ENCODE results near the gene MTFMT.

GRCh38 chr15:65028757-65029803 lies at the start of gene MTFMT:
TSS of gene MTFMT (minus strand) at chr15:65029639.
- RRBS: 1% methylated on average over 10 of the region's 76 CpGs

DNA sequence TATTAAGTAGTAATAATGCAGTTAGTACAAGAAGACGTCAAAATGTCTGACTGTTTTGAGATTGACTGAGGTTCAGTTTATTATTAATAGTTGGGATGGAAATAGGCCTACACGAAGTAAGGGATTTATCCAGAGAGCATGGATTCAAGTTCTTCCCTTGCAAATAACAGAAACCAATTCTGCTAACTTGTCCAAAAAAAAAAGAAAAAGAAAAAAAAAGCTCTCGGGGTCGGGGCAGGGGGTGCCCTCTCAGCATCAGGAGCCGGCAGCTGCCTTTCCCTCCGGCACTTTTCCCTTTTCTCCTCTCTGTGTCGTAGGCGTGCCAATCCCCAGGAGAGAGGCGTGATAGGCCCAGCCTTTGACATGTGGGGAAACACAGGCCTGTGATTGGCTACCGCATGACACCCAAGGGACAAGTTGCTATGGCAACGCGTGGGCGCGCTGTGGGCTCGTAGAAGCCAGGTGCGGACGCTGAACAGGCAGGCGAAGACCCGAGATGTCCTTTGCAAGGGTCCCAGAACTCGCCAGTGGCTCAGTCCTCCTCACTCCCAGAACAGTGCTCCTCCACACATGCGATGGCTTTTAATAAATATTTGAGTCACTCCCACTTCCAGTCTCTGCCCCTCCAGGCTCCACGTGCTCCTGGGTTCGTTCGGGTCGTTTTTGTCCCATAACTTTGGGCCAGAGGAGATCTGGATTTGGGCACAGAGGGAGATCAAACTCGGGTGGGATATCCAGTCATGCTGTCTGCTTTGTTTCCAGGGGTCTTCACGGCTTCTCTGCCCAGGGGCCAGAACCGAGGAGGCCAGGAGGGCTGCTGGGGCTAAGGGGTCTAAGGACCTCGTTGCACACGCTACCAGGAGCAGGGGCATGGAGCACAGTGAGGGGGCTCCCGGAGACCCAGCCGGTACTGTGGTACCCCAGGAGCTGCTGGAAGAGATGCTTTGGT lies 4.2 kb downstream of the SLC51B start:
- RRBS: no CpG with 5 or more reads among the region's 32 CpGs

DNA sequence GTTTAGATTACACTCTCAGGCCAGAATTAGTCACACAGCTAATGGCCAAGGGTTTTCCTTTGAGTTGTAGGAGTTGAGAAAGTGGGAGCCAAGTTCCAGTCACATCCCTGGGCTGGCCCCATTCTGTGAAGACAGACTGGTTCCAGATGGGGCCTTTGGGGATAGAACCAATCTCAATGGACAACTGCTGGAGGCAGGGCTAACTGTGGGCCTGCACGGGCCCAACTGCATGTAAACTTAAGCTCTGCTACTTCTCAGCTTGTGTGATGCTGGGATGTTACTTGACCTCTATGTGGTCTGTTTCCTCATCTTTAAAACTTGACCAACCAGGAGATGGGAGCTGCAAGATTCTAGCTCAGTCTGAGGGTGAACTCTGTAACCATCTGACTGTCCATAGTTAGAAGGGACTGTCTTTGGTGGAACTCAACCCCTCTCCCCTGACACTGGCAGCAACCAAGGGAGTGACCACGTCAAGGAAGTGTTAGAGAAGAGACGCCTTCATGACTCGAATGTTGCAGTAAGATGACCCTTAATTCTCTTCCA lies 1.6 kb upstream of the RASL12 start:
- RRBS: no CpG with 5 or more reads among the region's 4 CpGs

- RRBS: no CpG with 5 or more reads among the region's 10 CpGs
Measured at GRCh38 chr15:65082235-65083071, 5.9 kb downstream of the KBTBD13 start.

- RRBS: no CpG with 5 or more reads among the region's 10 CpGs
Measured at GRCh38 chr15:65085232-65085929, 8.8 kb downstream of the KBTBD13 start.

DNA sequence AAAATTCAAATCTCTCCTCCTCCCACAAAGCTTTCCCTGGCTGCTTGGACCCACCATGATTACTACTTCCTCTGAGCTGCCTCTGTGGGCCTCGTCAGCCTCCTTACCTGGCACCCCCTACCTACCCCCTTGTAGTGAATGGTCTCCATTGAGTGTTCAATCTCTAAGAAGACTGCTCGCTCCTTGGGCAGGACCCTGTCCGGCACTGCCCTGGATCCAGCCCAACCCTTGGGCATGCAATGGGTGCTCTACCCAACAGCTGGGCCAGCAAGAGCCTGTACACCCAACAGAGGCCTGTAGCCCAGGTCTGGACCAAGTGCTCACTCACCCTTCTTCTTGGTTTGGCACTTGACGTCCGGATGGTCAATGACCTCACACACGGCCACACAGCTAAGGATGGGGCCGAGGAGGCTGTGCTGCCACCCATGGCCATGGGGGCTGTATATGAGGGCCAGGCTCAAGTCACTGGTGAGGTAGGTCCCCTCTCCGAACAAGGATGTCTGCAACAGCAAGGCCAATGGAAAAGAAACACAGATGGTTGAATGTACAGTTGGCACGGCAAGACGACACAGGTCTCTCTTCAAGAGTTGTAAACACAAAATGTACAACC lies 23.8 kb downstream of the PARP16 start:
- RRBS: no CpG with 5 or more reads among the region's 10 CpGs

DNA sequence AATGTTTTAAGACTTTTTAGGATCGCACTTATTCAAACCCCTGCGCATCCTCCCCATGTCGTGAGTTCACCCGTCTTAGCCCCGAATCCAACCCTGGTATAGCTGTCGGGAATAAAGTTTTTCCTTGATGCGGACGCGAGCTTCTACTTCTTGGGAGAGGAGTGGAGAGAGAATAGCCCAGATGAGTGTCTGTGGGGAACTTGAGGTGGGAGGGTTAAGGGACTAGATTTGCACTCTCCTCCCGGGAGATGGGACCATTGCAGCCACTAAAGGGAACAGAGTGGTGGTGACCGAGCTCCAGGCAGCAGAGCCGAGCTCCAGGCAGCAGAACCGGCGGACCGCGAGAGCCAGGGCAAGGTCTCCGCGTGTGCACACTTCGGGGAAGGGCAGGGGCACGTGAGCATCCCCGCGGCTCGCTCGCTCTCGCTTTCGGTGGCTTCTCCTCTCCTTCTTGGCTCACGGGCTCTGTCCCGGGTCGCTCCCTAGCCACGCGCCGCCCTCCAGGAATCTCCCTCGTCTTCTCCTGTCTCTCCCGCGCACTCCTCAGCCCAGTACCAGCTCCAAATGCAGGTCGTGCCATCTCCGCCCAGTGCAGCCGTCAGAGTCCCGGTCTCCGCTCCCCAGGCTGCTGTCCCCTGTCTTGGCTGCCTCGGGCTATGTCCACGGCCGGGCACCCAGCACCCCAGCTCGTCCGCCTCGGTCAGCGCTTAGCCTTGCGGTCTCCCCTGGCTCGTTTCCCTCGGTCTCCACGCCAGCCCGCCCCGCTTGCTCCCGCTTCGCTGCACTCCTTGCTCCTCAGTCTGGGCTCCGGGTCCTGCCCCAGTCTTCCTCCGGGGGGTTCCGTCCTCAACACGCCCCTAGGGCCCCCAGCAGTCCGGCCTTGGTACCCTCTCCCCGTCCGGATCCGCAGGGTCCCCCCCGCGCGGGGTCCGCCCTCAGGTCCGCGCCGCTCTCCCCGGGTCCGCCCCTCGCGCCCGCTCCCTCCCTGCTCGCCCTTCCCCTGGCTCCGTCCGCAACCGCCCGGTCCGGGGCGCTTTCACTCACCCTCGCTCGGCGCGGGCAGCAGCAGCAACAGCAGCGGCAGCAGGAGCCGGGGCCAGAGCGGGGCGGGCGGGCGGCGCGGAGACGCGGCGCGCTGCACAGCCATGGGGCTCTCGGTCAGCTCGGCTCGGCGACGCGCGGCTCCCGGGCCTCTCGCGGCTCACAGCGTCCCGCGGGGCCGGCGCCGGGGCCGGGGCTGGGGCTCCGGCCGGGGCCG lies 731 bp downstream of the IGDCC3 start:
- RRBS: 35% methylated on average over 52 of the region's 118 CpGs

DNA sequence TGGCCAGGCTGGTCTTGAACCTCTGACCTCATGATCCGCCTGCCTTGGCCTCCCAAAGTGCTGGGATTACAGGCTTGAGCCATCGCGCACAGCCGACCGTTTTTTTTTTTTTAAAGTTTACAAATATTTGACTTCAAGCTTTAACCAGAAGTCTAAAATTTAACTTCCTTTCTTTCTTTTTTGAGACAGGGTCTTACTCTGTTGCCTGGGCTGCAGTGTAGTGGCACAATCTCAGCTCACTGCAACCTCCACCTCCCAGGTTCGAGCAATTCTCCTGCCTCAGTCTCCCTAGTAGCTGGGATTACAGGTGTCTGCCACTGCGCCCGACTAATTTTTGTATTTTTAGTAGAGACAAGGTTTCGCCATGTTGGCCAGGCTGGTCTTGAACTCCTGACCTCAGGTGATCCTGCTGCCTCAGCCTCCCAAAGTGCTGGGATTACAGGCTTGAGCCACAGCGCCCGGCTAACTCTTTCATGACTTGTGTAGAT lies 39.1 kb upstream of the IGDCC4 start:
- RRBS: no CpG with 5 or more reads among the region's 11 CpGs

- RRBS: 3% methylated on average over 5 of the region's 20 CpGs
Measured at GRCh38 chr15:65530953-65531514, 771 bp downstream of the HACD3 start.

- RRBS: no CpG with 5 or more reads among the region's 4 CpGs
Measured at GRCh38 chr15:65539447-65539646, 9.1 kb downstream of the HACD3 start.

DNA sequence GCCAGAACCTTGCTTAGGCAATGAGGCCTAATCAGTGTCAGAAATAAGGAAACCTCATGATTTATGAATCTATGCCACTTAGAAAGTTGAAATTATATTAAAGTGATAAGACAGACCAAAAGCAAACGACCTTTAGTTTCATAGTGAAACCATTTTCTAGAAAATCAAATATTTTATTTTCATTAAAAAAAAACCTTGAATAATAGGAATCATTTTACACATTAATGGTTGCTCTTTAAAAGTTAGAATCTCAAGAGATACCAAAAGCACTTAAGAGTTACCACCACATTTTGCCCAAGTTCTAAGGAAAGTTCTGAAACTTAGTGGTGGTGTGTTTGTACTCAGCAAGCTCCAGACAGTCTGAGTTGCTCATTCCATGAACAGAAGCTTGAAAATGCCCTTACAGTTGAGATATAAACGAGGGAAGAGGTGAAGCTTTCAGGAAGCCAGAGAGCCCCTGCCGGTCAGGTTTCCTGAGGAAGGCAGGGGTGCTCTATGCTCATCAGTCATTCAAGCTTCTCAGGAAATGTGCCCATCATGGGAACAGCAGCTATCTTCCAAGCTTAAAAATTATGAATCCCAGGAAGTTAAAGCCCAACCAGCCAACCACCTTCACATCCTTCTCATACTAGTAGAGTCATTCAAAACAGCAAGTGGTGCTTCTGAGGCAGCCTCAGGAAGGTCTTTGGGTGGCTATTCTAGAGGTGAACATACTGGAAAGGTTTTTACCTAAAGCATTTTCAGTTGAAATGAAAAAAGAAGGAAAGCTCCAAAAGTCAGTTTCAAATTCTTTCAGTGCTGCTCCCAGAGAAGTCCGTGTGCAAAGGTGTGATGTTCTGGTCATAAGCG lies 32.1 kb downstream of the INTS14 start:
- RRBS: no CpG with 5 or more reads among the region's 5 CpGs

- RRBS: no CpG with 5 or more reads among the region's 5 CpGs
Measured at GRCh38 chr15:65611884-65612623, 1.1 kb upstream of the INTS14 start.

- RRBS: 98% methylated on average over 5 of the region's 8 CpGs
Measured at GRCh38 chr15:65623877-65624533, 2.3 kb downstream of the SLC24A1 start.

- RRBS: no CpG with 5 or more reads among the region's 9 CpGs
Measured at GRCh38 chr15:65624534-65625310, 3.0 kb downstream of the SLC24A1 start.

DNA sequence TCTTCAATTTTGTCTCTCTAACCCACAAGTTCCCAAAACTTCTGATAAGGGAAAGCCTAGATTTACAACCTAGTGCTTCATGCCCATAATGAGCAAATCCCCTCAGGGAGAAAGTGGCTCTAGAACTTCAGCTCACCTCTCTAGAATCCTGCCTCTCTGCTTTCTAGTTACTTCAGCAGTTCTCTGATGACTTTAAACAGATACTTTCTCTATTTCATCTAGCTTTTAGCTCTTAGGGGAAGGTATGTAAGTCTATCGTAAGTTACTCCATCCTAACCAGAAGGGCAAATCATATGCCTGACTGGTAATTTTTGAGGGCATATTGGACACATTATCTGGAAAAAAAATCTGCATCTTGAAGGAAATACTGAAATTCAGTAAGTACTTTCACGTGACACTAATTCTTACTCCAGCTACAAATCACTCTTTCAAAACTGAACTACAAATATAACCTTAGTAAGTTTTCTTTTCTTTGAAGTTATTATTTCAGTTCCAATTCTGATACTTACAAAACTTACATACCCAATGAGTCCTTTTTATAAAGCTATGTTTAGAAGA lies 68.1 kb downstream of the SLC24A1 start:
- RRBS: no CpG with 5 or more reads among the region's 2 CpGs

- RRBS: 2% methylated on average over 6 of the region's 17 CpGs
Measured at GRCh38 chr15:65791341-65791663, 791 bp downstream of the DENND4A start.

- RRBS: no CpG with 5 or more reads among the region's 2 CpGs
Measured at GRCh38 chr15:65828522-65829130, 36.5 kb upstream of the DENND4A start.

DNA sequence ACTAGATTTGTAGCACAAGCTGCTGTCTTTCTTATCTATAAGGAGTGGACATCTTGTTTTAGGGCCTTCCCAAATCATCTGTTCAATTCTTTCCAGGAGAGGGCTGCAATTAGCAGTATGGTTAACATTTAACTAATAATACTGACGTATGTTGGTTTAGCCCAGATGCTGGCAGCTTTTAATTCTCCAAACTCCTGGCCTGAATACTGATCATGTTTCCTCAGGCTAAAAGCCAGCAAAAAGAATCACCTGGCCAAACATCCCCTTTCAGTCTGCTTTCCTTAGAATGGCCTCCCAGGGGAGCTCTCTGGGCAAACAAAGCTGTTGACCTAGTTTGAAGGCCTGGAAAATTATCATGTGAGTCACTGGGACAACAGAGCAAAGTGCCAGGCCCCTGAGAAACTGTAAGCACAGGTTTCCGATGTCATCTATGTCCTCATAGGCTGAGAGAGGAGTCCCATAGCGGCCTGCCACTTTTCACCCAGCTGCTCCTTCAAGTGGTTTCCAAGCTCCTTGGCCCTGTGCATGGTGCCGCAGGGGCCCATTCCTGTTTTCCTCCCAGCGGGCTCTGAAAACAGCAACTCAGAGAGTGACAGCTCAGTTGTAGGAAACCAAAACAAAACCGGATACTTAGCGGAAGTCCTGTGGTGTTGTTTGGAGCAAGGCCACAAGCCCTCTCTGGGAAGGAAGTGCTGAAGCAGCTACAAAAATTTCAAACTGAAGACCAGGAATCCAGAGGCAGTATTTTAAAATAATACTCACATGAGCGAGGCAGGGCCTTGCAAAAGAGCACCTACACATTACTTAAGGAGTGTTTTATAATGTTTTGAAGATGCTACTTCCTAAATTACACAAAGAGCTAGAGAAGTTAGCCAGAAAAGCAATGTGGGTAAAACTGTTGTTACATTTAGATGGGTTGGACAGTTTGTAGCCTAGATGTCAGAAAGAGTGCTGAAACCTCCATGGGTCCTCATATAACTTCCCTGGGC lies 36.5 kb upstream of the RAB11A start:
- RRBS: no CpG with 5 or more reads among the region's 8 CpGs

DNA sequence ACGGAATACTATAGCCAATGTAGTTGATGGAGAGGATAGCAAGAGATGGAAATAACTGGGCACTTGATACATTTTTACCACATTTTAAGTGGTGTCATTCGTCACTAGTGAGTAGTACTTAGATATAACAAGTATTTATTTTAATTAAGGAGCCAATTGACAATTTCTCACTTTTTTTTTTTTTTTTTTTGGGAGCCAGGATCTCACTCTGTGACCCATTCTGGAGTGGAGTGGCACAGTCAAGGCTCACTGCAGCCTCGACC lies 9.5 kb downstream of the RAB11A start:
- RRBS: no CpG with 5 or more reads among the region's 3 CpGs

- RRBS: no CpG with 5 or more reads among the region's 10 CpGs
Measured at GRCh38 chr15:66172131-66172769, 81.3 kb downstream of the MEGF11 start.

Measured in HCT116 (cell line).